ENCODE data around the genes MIB2, MMP23B and GABRD.

GRCh38 chr1:1385936-1386983 lies 11.3 kb upstream of the AURKAIP1 start:
- PRO-cap, 2 experiments, result no peak in any of the 2 experiments

DNA sequence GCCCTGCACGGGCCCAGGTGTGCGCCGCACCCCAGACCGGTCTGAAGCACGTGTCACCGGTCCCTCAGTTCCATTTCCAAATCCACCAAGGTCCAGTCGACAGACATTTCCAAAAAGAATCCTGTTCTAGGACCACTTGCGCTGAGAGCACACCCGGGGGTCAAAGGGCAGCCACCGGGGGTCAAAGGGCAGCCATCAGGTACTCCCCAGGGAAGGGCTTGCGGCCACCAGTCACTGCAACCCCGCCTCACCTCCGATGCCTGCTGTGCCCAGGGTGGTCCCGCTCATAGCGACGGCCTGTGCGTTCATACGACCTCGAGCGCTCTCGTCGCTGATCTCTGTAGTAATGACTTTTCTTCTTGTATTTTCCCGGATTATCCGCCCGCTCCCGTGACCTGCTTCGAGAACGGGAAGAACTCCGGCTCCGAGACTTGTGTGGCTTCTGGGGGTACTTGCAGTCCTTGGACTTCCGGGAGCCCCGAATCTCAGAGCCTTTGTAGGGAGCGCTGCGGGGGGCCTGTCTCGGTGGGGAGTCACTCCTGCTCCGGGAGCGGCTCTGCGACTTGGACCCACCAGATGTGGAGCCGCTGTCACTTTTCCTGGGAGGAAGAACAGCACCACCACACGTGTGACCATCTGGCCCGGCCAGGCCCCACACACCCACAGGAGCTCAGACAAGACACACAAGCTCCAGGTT lies 12.0 kb downstream of the CCNL2 start:
- PRO-cap, 2 experiments, result no peak in any of the 2 experiments

GRCh38 chr1:1387681-1388610 lies 11.2 kb downstream of the CCNL2 start:
- PRO-cap, 2 experiments, result no peak in any of the 2 experiments

DNA sequence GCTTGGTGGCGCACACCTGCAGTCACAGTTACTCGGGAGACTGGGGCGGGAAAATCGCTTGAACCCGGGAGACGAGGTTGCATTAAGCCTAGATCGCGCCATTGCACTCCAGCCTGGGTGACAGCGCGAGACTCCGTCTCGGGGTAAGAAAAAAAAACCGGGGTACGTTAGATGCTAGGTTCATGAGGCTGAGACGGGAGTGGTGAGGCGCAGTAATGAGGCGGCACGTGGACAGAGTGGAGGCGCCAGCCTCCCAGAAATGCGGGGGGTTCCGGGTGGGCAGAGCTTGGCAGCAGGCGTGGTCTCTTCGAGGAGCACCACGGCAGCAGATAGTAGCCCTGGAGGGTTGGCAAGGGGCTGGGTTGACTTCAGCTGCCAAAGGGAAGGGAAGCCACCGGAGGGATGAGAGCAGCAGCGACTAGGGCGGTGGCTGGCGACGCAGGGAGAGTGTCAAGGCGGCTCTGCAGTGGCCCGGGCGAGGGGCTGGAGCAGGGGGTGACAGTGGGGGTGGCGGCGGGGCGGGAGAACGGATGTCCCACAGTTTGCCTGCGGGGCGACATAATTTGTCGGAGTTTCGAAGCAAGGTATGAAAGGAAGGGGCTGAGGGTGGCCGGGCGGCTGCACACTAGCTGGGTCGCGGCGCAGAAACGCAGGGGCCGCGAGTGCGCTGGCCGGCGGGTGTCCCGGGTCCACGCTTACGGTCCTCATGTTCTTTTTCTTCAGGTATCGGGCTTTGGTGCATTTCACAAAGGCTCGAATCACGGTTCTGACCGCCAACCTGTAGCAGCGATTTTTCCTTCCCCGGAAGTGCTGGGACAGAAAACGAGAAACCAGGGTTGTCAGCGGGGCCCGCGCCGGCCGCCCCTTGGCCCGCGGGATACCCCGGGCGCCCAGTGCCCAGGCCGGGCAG lies 628 bp downstream of the MRPL20 start:
- PRO-cap, 2 experiments, result no peak in any of the 2 experiments

DNA sequence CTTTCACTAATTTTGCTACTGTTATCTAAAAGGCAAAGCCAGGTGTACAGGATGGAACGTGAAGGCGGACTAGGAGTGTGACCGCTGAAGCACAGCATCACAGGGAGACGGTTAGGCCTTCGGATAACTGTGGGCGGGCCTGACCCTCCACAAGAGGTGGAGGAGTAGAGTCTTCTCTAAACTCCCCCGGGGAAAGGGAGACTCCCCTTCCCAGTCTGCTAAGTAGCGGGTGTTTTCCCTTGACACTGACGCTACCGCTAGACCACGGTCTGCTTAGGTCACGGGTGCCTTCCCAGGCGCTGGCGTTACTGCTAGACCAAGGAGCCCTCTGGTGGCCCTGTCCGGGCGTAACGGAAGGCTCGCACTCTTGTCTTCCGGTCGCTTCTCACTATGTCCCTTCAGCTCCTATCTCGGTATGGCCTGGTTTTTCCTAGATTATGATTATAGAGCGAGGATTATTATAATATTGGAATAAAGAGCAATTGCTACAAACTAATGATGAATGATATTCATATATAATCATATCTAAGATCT lies 6.6 kb upstream of the ATAD3A start:
- PRO-cap, 2 experiments, result no peak in any of the 2 experiments

DNA sequence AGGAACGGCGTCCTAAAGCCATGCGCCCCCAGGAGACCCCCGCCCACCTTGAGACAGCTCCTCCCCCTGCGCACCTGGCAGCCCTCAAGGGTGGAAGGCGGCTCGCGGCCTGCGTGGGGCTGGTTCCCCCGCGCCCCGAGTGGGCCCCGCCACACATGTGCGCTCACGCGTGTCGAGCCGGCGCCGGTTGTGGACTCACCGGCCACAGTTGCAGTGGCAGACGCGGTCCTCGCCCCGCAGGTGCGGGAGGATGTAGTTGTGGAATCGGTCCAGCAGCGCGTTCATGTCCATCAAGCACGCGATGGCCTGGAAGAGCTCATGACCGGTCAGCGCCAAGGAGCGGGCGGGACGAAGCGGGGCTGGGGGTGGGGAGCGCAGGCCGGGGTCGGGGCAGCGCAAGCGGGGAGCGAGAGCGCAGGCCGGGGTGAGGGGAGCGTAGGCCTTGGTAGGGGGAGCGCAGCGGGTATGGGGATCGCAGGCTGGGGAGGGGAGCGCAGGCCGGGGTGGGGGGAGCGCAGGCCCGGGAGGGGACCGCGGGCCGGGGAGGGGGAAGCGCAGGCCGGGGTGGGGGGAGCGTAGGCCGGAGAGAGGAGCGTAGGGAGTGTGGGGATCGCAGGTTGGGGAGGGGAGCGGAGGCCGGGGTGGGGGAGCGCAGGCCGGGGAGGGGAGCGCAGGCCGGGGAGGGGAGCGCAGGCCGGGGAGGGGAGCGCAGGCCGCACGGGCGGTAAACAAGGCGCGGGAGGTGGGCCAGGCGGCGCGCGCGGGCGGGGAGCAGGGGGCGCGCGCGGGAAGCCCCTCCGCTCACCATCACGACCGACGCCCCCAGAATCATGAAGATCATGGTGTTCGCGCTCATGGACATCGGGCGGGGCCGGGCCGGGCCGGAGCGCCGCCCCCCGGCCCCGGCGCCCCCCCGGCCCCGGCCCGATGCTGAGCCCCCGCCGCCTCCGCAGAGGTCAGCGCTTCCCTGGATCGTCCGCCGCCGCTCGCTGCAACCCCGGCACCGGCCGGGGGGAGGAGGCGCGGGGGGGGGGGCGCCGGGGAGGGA lies 615 bp downstream of the TMEM240 start:
- PRO-cap, 2 experiments, result peak in 1 of 2 experiments; most common plus-strand start position 377 of the sequence (in 1)

- PRO-cap, 2 experiments, result no peak in any of the 2 experiments
Measured at GRCh38 chr1:1554269-1555248, 14.1 kb upstream of the TMEM240 start.

GRCh38 chr1:1577282-1577962 lies 2.8 kb upstream of the SSU72 start:
- PRO-cap, 2 experiments, result no peak in any of the 2 experiments

DNA sequence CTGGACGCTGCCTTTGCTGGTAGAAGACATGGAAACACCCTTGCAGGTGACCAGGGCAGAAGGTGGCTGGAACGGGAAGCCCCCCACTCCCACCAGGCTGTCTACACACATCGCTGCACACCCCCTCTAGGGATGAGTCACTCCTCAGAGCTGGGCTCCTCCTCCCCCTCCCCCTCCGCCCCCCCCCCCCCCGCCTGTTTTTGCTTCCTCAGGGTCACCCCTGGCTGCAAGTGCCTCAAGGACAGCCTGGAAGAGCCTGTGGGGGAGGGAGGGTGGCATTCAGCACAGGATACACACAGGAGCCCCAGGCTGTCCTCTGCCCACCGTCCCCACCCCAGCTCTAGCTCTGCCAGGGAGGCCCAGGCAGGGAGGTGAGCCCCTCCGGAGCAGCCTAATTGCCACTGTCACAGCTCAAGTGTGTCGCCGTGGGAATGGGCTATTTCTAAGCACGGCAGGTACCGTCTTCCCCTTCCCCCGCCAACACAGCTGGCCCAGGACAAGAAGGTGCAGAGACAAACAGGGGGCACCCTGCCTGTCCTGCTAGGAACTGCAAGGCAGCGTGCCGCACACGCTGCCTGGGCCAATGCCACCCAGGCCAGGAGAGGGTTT lies 2.5 kb downstream of the FNDC10 start:
- PRO-cap, 2 experiments, result no peak in any of the 2 experiments

DNA sequence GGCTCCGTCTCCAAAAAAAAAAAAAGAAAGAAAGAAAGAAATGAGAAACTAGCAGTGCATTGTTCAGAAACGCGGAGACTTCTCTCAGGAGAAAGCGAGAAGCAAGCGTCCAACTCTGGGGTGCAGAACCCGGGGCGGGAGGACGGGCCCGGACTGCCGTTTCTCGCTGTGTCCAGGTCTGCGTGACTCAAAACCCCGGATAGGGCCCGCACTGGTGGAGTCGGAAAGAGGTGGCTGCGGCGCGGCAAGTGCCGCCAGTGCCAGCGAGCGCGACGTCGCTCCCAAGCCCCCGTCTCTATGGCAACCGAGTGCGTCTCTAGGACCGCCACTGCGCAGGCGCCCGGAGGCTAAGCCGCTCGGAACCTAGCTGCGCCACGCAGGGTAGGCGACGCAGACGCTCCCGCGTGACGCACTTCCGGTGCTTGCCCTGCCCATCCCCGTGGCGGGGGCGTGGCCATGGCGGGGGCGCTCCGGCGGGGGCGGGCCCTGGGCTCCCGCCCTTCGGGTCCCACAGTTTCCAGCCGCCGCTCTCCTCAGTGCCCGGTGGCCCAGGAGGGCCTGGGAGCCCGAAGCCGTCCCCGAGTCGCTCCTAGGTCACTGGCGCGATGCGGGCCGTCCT lies at the start of gene MIB2:
Gene MIB2 (plus strand): TSS at position 497 of the 619 bp plus-strand sequence.
- PRO-cap, 2 experiments, result peak in 2 of 2 experiments; most common plus-strand start position 434 of the sequence (in 2)

DNA sequence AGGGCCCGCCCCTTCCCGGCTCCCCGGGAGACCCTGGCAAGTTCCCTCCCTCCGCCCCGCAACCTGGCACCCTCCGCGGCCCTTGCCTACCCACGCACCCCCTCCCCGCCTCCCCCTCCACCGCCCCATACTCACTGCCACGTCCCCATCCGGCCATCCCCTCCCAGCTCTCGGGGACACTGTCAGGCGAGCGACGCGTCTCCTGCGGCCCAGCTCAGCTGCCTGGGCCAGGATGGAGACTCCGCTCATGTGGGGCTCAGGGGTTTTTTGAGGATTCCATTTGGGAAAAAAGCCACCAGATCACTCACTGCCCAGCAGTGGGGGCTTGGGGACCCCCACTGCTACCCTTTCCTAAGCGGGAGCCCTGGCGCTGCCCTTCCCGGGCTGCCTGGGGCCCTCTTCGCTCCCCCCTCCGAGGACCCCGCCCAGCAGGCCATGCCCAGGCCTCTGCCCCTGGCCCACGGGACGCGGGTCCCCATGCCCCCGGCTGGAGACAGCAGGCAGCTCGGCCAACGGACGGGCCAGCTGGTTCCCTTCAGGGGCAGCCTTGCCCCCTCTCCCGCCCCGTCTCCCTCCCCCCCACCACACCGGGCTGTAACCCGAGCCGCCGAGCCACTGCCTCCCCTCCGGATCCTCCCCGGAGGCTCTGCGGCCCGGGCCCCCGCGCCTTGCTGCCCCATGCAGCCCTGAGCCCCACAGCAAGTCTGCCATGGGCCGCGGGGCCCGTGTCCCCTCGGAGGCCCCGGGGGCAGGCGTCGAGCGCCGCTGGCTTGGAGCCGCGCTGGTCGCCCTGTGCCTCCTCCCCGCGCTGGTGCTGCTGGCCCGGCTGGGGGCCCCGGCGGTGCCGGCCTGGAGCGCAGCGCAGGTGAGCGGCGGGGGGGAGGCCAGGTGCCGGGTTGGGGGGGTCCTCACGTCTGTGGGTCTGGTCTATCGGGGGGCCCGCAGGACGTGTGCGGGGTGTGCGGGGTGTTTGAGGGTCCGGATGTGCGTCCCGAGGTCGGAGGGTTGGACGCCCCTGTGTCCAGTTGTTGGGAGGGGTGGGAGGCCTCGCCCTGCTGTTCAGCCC lies at the start of gene MMP23B:
Gene MMP23B (plus strand): TSS at position 664 of the 1,066 bp plus-strand sequence.
- PRO-cap, 2 experiments, result no peak in any of the 2 experiments

- PRO-cap, 2 experiments, result no peak in any of the 2 experiments
Measured at GRCh38 chr1:1782338-1783499, 4.4 kb upstream of the NADK start.

- PRO-cap, 2 experiments, result no peak in any of the 2 experiments
Measured at GRCh38 chr1:1832197-1832910, 54.1 kb upstream of the NADK start.

DNA sequence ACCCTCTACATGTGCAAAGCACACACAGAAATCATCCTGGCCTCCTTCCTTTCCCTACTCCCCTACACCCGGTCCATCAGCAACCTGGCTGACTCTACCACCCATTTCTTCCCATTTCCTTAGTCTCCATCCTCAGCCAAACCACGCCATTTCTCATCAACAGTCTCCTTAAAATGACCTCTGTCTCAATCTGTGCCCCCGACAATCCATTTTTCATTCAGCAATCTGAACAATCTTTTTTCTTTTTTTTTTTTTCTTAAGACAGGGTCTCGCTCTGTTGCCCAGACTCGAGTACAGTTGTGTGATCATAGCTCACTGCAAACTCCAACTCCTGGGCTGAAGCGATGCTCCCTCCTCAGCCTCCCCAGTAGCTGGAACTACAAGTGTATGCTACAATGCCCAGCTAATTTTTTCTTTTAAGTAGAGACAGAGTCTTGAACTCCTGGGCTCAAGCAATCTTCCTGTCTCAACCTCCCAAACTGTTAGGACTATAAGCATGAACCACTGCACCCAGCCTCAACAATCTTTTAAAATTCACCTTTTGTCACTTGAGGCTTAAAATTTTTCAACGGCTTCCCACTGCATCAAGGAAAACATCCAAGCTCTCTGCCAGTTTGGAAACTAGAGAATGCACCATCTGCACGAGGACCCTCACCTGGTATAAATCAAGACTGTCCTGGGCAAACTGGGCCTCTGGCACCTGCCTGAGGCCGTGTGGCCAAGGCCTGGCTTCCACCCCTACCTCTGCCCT lies 18.9 kb downstream of the GNB1 start:
- PRO-cap, 2 experiments, result no peak in any of the 2 experiments

DNA sequence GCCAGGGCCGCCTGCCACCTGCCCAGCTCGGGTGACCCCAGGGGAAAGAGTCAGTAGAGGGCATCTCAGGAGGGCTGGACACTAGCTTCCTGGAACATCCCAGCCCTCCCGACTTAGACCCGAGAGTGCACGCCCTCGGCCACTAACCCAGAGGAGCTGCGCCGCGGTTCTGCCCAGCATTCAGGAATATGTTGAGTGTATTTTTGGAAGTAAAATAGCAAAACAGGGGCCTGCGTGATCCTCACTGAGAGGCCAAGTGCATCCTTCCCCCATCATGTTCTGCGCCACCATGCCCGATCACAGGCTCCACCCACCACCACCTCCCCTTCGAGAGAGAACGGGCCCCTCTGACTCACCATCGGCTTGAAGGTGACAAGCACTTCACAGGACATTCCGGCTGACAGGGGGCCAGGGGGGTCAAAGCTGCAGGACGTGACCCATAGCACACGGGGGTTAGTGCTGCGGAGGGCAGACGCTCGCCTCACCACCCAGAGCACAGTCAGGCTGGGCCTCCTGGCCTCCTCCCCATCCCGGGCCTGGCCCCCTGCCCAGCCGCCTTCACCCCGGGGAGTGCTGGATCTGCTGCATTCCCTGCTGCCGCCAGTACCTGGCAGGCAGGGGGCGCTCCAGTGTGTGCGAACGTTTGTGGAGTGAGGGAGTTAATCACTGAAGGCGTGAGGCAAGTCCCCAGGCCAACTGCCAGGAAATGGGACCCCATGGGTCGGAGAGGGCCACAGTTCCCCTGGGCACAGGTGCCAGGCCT lies 40.7 kb upstream of the TMEM52 start:
- PRO-cap, 2 experiments, result no peak in any of the 2 experiments

DNA sequence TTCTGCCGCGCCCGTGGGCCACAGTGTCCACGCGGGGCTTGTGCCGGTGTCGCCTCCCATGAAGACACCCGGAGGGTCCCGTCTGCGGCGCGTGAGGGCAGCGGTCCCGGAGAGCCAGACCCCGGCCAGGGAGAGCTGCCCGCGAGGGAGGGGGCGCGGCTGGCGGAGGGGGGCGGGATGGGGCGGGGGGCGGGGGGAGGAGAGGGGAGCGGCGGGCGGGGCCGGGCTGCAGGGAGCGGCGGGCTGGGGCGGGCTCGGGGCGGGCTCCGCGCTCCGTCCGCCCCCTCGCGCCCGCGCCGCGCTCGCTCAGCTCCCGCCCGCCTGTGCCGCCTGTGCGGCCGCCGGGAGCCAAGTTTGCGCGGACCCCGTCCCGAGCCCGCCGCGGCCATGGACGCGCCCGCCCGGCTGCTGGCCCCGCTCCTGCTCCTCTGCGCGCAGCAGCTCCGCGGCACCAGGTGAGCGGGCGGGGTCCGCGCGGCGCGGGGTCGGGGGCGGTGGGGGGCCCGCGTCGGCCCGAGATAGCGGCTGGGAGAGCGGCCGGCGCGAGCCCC lies at the start of gene GABRD:
Gene GABRD (plus strand): TSS at position 309 of the 551 bp plus-strand sequence.
- PRO-cap, 2 experiments, result no peak in any of the 2 experiments

GRCh38 chr1:2081900-2082784 lies 31.9 kb downstream of the PRKCZ start:
- PRO-cap, 2 experiments, result no peak in any of the 2 experiments

- PRO-cap, 2 experiments, result no peak in any of the 2 experiments
Measured at GRCh38 chr1:2088179-2088839, 38.1 kb downstream of the PRKCZ start.

DNA sequence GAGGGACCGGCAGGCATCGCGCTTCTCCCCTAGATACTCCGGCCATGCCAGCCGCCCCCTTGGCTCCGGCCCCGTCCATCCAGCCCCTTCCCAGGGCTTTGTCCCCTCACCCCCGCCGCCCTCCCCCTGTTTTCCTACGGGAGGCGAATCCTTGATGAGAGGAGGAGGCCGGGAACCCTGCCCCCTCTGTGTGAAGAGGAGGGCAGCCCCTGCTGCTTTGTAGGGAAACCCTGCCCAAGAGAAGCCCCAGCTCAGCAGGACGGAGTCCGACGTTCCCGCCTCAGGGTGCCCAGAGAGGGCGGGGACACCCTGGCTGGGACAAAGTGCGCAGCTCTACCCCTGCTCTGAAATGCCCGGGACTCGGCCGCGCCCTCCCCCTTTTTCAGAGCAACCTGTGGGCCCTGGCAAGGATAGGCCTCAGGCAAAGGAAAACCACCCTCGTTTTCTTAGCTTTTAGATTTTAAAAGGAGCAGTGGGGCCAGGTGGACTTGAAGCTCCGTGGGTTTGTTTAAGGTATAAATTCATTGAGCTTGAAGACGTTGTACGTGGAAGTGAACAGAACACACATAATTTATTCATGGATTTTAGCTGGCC lies 42.0 kb downstream of the PRKCZ start:
- PRO-cap, 2 experiments, result no peak in any of the 2 experiments

DNA sequence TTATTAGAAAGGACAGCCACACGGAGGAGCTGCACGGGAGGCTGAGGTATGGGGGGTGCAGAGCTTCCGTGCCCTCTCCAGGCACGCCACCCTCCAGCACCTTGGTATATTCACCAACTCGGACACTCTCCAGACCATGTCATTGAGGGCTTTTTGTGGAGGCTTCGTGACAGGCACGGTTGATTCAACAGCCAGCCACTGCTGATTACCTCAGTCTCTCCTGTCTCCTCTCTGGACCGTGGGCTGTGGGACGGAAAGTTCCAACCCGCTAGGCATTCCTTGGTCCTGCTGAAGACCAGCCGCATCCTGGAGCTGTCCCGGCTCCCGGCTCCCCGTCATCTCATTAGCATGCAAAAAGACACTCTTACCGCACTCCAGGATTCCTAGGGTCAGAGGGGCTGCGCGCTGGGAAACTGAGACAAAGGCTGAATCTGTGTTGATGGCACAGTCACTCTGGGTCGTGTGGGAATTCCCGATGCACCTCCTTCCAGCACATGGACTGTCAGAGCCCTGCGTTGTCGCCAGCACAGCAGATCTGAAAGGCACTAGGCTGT lies 65.6 kb downstream of the PRKCZ start:
- PRO-cap, 2 experiments, result no peak in any of the 2 experiments

Measured in psoas muscle (tissue), 2 donors.